Cardiac septum (tissue), 1 donor: ENCODE measurements around a stretch of chr15.

DNA sequence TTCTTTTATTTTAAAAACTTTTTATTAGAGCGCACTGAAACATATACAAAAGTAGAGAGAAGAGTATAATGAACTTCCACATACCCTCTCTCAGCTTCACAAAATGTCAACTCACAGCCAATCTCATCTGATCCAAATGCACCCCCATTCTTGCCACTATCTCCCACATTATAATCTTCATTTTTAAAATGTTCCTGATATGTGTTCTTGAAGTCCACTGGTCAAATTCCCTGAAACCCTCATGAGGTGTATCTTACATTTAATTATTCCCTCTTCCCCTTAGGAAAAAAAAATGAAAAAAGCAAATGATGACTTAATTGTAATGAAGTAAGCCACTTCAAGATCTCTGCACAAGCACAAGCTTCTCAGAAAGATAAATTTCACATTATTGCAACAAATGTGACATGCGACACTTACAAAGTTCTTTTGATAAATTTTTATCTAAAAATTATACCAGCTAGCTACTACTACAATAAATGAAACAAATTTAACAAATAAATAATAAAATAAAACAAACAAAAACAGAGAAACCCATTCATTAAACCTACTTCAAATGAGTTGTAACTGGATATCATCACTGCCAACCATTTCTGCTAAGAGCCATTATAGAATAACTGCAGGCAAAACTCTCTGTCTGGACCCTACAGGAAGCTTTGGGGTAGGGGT, 9.9 kb upstream of the TM2D3 start:
- PRO-cap: no peak

GRCh38 chr15:101683935-101684494, 31.8 kb upstream of the TM2D3 start:
- PRO-cap: no peak

DNA sequence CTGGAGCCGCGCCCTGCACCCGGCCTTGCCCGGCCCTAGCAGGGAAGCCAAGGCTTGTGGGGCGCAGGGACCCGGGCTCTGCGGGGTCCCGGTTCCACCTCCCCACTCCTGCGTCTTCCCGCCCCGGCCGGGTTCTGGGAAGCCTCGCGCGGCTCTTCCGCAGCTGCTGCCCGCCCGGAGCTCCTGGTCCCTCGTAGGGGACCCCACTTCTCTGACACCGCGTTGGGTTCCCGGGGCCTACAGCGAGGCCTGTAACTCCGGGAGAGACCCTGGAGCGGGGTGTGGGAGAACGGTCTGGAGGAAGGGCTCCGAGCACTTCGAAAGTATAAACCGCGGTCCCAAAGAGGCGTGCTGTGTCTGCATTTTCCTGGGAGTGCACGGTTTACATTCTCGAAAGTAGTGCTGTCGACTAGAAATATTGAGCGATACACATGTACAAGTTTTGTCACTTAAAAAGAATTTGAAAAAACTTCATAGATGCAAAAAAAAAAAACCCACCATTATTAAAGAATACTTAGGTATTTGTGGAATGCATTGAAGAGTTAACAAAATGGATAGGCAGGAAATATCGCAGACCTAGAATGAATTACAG, 150.0 kb downstream of the OR4F15 start:
- PRO-cap: no peak